Frontal cortex (tissue), 2 donors: Measurements from ENCODE around the genes OR56B1, TIMM10B, DCHS1, MRPL17, NLRP14, OVCH2 and OR5P3.

GRCh38 chr11:5736051-5736588 lies at the start of gene OR56B1:
OR56B1 (plus strand) TSS chr11:5736448.
- RAMPAGE, long total RNA: no peak

DNA sequence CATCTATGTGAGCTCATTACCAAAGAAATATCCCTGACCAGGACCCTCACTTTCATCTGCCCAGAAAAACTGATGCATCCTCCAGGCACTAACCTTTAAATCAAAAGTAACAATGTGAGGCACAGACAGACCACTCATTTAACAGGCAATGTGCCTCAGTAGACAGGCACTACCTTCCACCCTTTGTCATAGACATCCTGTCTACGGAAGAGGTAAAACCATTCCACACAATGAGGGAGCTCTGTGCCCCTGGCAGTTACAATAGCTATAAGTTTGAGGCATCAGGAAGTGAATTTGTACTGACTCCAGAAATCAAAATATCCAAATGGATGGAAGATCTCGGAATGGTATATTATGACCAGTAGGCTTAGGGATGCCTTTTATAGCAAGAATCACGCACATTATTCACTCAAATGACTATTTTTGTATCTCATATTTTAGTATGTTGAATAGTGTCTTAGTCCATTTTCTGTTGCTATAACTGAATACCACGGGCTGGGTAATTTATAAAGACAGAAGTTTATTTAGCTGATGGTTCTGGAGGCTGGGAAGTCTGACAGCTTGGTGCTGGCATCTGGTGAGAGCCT lies 6.8 kb upstream of the CAVIN3 start:
- RAMPAGE, long total RNA: no peak

DNA sequence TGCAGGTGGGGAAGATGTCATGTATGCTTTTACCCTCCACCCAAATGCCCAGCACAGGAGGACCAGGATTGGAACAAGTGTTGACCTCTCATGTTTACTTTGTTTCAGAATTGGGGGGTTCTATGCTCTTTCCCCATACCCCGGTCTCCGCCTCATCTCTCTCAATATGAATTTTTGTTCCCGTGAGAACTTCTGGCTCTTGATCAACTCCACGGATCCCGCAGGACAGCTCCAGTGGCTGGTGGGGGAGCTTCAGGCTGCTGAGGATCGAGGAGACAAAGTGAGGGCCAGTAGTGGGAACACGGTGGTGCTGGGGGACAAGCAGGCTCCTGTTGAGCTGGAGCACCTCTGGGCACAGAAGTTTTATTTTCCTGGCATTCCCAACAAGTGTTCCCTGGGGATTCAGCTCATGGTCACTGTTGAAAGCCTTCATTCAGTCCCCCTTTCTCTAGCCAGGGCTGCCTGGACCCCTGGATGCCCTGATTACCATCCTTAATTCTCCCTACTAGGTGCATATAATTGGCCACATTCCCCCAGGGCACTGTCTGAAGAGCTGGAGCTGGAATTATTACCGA lies 2.9 kb downstream of the SMPD1 start:
- RAMPAGE, long total RNA: no peak

DNA sequence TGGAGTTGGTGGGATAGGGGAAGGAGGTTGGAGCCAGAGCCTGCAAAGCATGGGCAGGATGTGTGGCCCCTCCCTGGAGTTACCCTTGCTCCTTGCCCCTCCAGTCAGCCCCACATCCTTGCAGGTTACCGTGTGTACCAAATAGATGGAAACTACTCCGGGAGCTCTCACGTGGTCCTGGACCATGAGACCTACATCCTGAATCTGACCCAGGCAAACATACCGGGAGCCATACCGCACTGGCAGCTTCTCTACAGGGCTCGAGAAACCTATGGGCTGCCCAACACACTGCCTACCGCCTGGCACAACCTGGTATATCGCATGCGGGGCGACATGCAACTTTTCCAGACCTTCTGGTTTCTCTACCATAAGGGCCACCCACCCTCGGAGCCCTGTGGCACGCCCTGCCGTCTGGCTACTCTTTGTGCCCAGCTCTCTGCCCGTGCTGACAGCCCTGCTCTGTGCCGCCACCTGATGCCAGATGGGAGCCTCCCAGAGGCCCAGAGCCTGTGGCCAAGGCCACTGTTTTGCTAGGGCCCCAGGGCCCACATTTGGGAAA lies 3.9 kb downstream of the SMPD1 start:
- RAMPAGE, long total RNA: no peak

DNA sequence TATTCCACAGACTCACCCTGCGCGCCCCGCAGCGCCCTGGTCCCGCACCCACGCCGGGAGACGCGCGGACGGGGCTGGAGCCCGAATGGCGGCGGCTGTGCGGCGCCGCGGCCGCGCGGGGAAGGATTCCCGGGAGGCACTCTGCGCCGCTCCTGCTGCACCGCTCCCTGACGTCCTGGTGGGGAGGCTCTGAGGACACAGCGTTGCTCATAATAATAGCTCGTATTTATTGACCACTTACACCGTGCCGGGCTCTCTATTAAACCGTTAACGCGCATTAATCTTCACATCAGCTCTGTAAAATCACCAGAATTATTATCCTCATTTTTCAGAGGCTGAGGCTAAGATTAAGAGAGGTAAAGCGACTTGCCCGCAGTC lies 425 bp upstream of the APBB1 start:
- RAMPAGE, long total RNA: no peak

GRCh38 chr11:6481414-6482016 lies at the start of gene TIMM10B:
TIMM10B (plus strand) TSS chr11:6481501.
- RAMPAGE, long total RNA: no peak

DNA sequence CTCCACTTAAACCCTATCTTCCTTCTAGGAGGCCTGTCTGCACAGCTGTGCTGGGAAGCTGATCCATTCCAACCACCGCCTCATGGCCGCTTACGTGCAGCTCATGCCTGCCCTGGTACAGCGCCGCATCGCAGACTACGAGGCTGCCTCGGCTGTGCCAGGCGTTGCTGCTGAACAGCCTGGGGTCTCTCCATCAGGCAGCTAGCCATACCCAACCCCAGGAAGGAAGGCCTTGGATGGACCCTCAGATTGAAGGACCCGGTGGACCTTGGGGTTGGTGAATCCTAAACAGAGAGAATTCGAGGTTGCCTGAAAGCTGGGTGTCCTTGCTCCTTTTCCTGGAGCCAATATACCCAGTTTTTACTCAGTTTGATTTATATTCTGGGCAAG lies 711 bp downstream of the TIMM10B start:
- RAMPAGE, long total RNA: no peak

- RAMPAGE, long total RNA: no peak
These were observed 5.1 kb downstream of the RRP8 start for GRCh38 chr11:6597947-6599149.

DNA sequence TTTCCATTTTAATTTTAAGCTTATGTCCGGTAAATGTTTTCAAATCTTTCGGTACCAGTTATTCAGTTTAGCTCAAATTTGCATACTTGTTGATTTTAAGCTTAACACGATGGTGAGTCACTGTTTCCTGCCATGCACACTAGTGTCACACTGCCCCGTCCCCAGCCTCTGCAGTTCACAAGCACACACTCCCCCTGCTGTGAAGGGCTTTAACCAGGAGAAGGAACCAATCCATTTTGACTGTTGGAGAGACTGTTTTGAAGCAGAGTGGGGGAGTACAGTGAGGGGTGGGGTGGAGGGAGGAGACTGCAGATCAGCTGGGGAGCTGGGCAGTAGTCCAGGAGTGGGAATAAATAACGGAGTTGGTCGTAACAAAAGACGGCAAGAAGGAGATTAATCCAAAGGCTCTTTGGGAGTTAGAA lies 1.1 kb downstream of the TPP1 start:
- RAMPAGE, long total RNA: no peak

- RAMPAGE, long total RNA: no peak
These were observed at the start of gene DCHS1 for GRCh38 chr11:6655673-6656169. DCHS1 (minus strand) TSS chr11:6655809.

GRCh38 chr11:6682561-6683818 lies at the start of gene MRPL17:
MRPL17 (minus strand) TSS chr11:6683340.
- RAMPAGE, long total RNA: no peak

- RAMPAGE, long total RNA: no peak
These were observed 7.6 kb upstream of the MRPL17 start for GRCh38 chr11:6690743-6691227.

DNA sequence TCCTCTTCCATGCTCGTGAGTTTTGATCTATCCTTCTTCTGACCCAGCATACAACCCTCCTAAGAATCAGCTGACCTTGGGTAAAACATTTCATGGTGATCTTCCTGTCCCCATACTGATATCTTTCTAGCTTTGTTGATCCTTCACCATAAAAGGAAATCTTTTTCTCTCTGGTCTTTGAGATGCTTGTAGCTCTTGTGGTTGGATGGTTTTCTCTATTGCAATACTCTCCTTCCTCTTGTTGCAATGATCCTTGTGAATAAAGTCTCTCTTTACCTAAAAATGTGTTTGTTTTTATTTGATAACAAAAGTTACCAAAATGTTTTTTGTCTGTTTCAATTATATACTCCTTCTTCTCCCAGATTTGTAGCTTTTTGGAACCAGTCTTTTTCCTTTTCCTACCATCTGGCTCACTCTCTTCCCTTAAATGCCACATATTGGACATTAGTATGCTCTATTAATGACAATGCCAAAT lies 26.0 kb downstream of the OR2AG2 start:
- RAMPAGE, long total RNA: no peak

DNA sequence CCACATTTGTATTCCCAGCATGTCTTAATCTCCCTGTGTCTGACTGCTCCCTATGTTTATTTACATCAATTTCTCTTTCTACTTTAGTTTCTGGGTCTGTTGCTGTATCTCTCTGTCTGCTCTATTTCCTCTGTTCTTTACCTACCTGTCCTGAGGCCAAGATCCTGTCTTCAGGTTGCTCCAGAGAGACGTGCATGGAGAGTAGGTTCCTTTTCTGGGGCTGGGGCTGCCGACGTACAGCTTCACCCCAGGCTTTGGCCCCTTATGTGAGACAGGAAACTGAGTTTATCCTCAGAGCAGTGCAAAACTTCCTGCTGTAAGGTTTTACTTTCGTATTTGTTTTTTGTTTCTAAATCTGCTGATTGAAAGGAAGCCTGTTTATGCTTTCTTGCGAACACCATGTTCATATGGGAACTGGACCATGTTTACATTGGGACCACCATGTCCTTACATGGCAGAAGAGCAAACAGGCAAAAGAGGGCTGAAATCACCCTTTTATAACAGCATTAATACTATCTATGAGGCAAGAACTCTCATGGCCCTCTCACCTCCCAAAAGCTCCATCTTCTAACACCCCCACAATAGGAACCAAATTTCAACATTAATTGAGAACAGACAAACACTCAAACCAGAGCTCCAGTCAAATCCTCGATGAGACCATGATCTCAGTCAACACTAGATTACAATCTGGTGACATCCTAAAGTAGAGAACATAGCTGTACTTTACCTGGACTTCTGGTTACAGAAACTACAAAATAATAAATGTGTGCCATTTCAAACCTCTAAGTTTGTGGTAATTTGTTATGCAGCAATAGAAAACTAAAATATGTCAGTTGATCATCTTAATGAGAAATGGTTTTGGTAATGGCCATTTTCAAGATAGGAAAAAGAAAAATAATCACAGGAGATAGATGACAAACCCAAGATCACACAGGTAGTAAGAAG lies 25.3 kb downstream of the OR2AG2 start:
- RAMPAGE, long total RNA: no peak

DNA sequence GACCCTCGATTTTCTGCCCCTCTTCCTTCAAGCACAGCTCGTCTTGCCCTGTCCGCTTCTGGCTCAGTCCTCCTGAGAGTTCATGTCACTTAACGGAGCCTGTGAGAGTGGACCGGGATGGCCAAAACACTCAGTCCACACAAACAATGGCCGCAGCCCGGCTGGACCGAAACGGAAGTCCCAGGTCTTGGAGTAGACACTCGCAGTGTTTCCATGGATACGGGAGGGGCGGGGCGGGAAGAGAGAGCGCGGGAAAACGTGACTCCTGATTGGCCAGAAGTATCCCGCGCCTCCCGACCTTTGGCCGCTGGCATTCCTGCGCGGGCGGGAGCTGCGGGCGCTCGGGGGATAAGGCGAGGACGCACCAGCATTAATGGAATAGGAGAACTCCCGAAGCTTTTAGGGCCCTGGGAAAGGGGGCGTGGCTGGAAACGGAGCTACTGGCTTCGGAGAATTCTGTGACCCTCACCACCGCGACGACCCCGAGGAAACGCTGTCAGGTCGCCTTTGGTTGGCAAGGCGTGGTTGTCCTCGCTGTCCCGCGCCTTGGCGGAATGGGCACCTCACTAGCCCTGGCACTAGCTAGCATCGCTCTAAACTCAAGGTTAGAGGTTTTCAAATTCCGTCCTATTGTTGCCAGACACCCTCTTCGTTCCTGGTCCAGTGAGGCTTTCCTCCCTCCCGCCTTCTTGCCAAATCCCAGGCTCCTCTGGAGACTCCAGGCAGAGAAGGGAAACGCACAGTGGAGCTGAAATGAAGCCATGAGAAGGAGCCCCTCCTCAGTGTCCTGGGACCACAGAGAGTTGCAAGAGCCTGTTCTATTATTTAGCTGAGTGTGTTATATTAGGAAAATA lies at the start of gene NLRP14:
Gene NLRP14, plus strand, starts transcription at position 313 of the 854 bp plus-strand sequence.
- RAMPAGE, long total RNA: no peak

GRCh38 chr11:7252313-7253355 lies 930 bp downstream of the SYT9 start:
- RAMPAGE, long total RNA: no peak

DNA sequence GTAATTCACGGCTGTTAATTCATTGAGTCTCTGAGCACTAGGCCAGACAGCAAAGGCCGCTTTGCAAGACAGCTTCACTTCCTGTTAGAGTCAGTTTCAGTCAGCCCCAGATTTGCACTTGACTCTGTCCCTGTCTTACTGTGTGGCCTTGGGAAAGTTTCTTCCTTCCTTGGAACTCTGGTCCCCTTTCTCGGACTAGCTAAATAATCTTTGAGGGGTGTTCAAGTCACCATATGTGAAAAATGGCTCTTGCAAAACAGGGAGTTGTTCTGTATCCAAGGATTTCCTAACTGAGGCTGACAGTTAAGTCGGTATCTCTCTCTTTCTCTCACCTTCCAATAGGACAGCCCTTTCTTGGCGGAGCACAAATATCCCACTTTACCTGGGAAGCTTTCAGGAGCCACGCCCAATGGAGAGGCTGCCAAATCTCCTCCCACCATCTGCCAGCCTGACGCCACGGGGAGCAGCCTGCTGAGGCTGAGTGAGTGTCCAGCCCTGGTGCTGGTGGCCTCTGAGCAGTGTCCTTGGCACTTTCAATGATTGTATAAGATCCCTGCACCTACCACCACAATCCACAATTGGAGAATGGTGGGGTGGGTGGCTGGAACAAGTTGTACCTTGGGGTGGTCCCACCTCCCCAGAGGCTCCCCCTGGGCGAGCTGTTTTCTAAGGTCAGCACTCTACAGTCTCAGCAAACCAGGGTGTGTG lies 33.8 kb downstream of the CYB5R2 start:
- RAMPAGE, long total RNA: no peak

DNA sequence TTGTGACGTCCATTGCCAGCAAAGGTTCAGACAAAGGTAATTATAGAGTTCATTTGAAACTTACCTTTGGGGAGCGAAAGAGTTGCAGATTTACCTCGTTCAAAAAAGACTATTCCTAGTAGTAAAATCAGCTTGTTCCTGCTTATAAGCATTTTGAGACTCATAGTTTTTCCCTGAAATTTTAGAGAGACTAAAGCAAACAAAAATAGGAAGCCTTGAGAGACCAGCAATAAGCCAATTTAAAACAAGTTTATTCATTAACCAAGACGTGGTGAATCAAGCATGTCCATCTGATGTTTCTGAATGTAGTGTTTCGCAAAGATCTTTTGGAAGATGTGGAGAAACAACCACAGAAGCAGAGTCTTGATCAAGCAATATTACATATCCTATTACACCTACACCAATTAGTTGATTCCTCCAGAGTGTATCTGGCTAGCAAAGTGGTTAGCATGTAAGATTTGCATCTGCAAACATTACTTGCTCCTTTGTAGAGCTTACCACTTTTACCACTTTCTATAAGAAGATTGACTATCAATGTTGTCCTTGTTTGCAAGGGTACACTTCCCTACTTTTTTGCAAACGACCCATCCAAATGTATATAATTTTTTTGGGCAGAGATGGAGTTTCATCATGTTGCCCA lies at the start of gene OVCH2:
Gene OVCH2, minus strand, starts transcription at position 235 of the 640 bp plus-strand sequence.
- RAMPAGE, long total RNA: no peak

GRCh38 chr11:7830717-7831043 lies at the start of gene OR5P3:
OR5P3 (minus strand) TSS chr11:7830840.
- RAMPAGE, long total RNA: no peak

GRCh38 chr11:8016426-8016725 lies 29.2 kb downstream of the EIF3F start:
- RAMPAGE, long total RNA: no peak